Placental epithelial cell (primary cell): ENCODE data around the gene PTX4.

- CAGE, long polyA plus RNA, result no peak
Observed at GRCh38 chr16:1091088-1091820, 4.8 kb downstream of the C1QTNF8 start.

GRCh38 chr16:1154364-1155296, 1.7 kb downstream of the CACNA1H start:
- CAGE, long polyA plus RNA, result no peak

- CAGE, long polyA plus RNA, result no peak
Observed at GRCh38 chr16:1221646-1221975, 3.5 kb downstream of the TPSG1 start.

DNA sequence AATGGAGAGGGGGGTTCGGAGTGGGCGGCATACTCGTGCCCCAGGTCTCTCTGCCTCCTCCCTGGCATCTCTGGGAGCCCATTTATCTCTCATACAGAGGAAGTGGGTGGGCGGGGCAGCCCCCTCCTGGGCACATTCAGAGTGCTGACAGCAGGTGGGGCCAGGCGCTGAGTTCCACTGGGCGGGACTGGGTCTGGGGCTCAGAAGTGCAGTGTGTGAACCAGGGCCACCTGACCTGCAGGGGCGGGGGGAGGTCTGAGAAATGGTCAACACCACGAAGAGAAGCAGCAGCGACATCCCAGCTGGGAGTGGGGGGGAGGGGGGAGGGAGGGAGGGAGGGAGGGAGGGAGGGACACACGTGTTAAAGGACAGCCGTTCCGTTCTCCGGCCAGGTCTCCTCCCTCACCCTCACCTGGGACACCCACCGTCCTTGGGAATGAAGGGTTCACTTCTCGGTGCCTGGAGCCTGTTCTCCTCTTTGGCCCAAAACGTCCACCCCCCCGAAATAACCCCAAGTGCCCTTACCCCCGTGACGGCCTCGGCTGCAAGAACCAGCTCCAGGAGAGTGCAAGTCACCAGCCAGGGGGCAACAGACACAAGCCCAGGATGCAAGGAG, 20.2 kb upstream of the UBE2I start:
- CAGE, long polyA plus RNA, result no peak

DNA sequence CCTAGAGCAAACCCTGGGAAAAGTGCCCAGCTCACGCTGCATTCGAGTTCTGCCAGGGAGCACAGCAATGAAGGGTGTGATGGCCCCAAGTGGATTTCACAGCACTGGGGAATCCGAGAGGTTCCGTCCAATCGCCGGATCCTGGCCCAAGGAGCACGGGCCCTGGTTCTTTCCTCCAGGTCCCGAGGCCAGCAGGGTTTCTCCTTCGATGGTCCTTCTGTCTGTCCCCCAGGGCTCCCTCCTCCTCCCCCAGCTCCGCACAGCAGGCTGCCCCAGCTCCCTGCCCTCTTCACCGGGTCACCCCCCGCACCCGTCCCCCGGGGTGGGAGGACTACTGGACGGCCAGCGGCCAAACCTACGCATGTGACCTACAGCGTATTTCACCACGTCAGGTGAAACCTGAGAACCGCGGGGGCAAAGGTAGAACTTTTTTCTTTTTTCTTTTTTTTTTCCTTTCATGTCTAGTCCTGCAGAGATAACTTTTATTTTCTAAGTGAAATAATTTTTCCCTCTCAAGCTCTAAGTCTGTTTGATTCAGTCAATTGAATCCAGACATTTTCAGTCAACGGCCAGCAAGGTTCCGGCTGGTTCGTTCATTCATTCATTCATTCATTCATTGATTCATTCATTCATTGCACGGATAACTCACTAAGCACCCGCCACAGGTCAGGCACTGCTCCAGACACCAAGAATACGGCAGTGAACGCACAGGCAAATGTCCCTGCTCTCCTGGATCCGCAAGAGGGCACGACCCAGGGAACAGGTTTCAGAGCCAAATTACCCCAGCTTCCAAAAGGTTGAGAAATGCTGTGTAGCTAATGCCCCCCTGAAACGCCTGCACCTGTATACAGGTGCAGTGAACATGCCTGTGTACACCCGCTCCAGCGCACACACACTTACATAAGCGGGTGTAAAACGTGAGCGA, 9.9 kb upstream of the UBE2I start:
- CAGE, long polyA plus RNA, result no peak

DNA sequence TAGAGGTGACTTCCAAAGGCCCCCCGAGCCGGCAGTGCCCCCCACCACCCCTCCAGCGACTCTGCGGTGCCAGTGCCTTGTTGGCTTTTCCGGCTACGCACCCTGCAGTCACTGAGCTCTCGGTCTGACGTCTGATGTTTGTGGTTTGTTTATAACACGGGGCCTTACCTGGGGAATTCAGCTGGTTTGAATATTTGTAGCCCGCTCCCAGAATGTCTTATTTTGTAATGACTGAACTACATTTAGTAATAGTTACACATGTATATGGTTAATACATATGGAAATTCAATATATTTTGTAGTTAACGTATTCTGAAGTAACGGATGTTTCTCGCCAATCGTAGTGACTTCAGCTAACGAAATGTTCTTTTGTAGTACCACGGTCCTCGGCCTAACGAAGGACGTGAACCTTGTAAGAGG, 7.0 kb upstream of the BAIAP3 start:
- CAGE, long polyA plus RNA, result no peak

DNA sequence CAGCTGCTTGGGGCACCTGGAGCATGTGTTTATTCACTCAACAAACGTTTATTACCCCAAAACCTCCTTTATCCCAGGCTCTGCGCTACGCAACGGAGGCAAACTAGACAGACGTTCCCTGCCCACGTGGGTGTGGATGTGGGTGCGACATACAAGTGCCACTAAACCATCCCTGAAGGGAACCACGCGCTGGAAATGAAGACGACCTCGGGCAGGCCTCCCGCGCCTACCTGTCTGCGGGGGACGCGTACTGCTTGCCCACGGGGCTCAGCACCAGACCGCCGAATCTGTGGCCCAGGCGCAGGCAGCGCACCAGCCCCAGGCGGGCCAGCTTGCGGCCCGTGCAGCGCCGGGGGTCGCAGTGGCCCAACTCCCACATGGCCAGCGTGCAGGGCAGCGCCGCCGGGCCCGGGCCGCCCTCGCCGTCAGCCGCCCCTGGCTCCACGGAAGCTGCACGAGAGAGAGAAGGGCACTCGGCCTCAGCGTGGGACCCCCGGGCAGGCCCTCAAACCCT, 472 bp downstream of the TSR3 start:
- CAGE, long polyA plus RNA, result no peak

DNA sequence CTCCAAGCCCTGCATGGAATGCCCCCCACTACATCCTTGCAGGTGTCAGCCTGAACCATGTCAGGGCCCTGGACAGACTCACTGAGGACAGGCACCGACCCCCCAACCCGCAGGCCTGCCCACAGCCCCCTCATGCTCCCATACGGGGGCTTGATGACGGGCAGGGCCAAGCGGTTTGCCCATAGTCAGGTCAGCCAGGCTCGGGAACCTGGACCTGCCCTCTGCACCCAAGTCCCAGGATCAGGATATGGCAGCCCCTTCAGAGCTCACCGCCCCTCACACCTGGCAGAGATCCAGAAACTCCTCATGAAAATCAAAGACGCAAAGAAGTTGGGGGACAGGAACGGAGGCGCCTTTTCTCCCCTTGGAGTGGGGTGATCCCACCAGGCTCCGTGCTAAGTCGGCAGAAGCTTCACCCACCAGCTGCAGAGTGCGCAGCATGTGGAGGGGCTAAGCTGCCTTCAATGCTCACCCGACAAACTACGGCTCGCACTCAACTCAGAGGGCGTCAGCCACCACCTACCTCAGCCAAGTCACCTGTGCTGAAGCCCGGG, 26.5 kb downstream of the GNPTG start:
- CAGE, long polyA plus RNA, result no peak

- CAGE, long polyA plus RNA, result no peak
Observed at GRCh38 chr16:1379512-1380124, 27.9 kb downstream of the GNPTG start.

DNA sequence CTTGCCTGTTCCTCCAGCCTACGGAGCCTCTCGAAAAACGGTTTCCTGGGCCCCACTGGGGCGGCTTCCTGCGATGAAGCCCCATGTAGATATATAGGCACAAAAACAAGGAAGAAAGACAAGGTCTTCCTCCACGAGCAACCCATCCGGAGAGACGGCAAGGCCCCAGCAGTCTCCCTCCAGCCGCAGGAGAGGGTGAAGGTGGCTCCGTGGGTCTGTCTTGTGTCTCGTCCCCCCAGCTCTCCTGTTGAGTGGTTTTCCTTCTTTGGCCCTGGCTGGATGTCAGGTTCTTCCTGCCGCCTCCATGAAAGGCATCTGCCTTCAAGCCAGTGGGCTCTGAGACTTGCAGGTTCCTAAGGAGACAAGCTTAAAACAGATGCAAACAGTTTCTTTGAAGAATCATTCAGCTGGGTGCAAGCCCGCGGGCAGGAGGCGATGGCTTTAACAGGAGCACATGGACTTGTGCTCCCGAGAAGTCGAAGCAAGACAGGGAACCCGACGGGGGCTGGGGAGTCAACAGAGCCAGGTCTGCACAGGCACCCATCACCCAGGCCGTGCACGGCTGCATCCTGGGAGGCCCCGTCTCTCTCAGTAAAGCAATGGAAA, at the start of gene PTX4:
TSS of gene PTX4 (minus strand) at position 181 of the 606 bp plus-strand sequence.
- CAGE, long polyA plus RNA, result no peak

GRCh38 chr16:1530301-1531601, 2.7 kb upstream of the TMEM204 start:
- CAGE, long polyA plus RNA, result no peak

- CAGE, long polyA plus RNA, result no peak
Observed at GRCh38 chr16:1553224-1553779, 19.8 kb downstream of the TMEM204 start.

DNA sequence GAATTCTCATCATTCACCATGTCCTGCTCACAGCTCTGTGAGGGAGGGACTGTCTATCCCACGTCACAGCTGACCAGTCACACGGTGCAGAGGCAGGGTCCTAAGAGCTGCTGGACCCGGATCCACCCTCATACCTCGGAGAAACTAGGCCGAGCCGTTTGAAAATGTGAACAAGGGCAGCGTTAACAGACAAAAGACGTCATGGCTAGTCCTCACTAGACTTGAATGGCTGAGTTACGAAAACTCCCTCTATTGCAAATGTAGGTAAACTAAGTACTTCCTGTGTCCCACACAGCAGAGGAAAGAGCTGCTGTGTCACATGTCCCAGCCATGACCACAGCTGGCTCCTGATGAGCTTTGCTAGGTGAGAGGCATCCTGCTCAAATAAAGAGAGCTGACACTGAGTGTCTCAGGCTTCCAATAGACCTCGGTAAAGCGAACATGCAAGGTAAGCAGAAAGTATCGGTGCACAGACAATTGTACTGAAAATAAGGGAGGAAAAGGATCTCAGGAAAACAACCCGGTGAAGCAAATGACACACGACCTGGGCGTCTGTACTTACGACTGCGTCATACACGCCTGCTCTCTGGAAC, 26.0 kb downstream of the TMEM204 start:
- CAGE, long polyA plus RNA, result no peak

DNA sequence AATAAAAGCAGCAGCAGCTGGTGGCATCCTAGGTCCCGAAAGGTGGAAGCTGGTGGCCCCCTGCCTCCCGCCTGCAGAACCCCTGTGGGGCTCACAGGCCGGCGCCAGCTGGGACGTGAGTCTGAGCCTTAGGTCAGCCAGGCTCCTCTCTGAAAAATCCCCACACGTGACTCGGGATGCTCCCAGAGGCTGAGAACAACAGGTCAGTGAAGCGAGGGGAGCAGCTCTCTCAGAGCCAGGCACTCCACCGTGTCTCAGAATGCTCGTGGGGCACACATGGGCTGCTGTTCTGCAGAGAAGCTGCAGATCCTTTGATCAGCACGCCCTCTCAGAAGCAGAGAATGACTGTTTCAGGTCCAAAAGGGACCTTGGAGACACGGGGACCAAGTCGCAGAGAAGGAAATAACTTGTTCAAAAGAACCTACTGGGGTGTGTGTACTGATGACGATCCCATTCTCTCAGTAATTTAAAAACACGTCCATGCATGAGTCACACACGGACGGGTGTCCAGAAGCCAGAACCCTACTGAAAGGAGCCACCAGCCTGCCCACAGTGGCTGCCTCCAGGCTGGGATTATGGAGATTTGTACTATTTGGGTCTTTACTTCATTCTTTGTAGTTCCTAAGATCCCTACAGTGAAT, 27.6 kb downstream of the TMEM204 start:
- CAGE, long polyA plus RNA, result no peak

- CAGE, long polyA plus RNA, result no peak
Observed at GRCh38 chr16:1565396-1565735, 31.9 kb downstream of the TMEM204 start.

DNA sequence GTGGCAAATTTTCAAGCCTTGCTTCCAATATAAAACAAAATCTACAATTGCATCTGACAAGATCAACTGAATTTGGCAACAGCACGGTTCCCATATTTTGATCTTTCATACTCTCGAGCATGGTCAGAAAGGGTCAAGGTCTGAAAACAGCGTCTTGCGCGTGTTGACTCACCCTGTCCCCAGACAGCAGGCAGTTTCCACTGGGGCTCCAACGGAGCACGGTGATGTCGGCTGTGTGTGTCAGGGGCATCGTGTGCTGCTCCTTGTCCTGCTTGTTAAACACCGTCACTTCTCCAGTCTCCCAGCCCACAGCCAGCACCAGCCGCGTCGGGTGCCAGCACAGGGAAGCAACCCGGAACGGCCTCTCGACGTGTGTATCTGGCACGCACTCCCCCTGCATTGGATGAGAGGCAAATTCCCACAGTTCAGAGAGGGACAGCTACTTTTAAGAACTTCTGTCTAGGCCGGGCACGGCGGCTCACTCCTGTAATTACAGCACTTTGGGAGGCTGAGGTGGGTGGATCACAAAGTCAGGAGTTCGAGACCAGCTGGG, 9.6 kb downstream of the IFT140 start:
- CAGE, long polyA plus RNA, result no peak

GRCh38 chr16:1707429-1707915, 1.5 kb downstream of the MAPK8IP3 start:
- CAGE, long polyA plus RNA, result no peak

DNA sequence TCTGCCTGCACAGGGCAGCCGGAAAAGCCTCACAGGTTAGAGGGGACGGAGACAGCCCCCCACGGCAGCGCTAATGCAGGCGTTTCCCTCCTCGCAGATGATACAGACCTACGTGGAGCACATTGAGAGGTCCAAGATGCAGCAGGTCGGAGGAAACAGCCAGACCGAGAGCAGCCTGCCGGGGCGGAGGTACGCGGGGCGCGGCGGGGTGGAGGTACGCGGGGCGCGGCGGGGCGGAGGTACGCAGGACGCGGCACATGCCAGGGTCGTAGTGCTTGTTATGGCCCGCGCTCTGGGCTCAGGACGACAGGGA, 23.4 kb downstream of the MAPK8IP3 start:
- CAGE, long polyA plus RNA, result no peak

DNA sequence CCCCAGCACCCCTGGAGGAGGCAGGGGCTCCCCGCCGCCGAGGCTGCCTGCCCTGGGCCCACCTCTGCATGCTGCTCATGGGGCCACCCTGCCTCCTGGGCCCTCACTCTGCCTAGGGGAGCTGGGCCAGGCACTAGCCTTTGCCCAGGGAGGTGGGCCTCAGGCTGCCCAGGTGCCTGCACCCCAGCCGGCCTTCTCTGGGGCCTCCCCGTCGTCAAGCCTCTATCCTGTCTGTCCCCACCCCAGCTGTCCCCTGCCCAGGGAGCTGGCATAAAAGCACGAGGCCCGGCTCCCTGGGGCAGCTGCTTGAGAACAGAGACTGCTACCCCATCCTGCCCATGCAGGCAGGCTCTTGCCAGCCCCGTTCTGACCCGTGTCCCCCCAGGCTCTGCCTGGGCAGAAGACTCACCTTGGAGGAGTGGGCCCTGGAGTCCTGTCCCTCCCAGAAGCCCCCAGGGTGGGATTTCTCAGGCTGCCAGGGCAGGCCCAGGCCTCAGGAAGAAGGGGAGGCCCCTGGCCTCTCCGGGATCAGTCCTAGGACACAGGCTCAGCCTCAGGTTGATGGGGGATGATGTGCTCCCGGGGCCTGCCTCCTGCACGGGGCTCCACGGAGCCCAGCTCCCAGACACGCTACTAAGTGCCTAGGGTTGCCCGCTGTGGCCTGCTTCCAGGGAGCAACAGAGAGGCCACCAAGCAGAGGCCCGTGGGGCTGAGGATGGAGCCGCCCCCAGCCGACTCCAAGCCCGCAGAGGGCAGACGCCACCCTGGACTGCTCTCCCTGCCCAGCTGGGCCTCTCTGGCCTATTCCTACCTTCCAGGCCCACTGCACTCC, 2.0 kb downstream of the NME3 start:
- CAGE, long polyA plus RNA, result no peak

DNA sequence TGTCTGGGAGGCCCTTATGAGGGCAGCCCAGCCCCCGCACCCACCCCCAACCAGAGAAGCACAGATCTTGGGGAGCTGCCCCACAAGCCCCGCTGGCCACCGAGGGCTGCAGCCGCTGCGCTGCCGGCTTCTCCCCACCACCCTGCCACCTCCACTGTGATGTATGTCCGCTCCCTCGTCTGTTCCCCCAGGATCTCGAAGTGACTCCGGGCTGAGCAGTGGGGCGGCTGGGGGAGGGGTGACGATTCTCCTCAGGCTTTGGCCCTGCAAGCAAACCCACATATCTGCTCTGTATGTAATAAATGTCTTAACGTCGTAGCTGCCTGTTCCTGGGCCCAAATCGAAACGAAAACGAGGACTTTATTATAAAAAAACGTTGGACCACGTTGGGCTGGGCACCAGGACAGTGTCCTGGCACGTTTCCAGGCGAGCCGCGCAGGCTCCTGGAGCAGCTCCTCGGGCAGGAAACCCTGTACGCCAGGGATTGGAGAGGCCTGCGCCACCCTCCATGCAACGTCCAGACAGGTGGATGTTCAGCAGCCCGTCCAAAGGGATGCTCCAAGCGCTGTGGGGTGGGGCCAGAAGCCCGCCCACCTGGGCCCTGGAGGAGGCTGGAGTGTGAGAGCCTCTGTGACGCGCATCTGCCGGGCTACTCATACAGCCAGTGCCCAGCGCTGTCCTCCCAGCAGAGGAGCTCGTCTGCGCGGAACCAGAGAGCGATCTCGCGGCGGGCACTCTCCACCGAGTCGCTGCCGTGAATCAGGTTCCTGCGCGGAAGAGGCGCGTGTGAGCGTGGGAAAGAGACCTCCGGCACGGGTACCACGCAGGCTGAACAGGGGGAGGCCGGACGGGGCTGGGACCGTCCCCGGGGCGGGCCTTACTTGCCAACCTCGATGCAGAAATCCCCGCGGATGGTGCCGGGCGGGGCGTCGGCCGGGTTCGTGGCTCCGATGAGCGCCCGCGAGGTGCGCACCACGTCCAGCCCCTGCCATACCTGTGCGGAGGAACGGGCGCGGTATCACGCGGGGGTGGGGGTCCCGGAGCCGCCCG, 1.0 kb downstream of the NME3 start:
- CAGE, long polyA plus RNA, result no peak